Bronchus fibroblast of lung (primary cell): Measurements from ENCODE around the genes RAP1B, YEATS4, LRRC10 and MYRFL.

DNA sequence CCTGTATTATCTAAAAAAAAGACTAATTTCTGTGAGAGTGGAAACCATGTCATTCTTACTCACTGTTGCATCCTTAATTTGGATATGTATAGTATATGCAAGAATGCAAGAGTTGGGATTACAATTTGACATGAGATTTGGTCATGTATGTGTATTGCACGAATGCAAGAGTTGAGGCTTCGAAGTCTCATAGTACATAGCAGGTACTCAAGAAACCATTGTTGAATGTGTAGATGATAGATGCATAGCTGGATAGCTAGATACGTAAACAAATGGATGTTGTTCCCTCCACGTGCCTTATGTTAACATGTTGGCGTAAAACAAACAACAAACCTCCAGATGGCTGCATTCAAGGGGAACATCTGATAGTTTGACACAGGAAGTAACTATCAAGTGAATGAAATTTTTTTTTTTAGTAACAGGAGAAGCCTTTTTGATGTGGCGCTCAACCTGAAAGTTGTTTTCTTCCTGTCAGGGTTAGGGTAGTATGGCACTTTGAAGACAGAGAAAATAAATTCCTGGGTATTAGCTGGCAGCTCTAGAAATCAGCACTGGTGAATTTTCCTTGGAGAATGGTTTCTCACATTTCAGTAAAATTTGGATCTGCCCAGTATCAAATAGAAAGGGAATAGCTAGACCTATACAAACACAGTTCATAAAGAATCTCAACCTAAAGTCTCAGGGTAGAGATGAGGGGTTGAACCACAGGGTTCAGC, 19.0 kb upstream of the RAP1B start:
- RAMPAGE, long total RNA: no peak

- RAMPAGE, long total RNA: start-site peak on the plus strand at chr12:68610868-68610958, 830 and 1,122 reads in 2 replicates
Measured at GRCh38 chr12:68610308-68611077, at the start of gene RAP1B. RAP1B (plus strand) TSS chr12:68610899.

DNA sequence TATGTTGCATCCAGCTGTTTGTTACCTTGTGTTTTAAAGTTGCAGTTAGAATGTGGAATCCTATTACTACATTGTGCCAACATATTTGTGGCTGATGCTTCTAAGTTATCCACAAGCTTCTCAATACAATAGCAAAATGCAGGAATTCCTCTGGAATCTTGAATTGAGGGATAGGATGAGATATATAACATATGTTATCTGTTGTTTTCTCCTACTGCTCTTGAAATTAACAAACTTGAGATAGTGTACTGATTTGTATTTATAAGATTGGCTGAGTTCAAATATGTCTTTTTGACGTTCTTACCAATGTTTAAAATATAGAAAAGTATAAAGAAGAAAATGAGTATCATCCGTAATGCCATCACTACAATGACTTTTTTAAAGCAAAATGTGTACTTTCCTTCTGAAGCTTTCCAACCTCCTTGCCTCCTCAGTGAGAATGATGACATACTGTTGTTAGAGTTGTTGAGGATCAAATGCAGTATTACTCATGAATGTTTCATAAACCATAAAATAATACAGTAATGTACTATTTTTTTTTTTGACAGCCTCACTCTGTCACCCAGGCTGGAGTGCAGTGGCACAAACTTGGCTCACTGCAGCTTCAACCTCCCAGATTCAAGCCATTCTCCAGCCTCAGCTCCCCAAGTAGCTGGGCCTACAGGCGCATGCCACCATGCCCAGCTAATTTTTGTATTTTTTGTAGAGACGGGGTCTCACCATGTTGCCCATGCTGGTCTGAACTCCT, 6.7 kb downstream of the RAP1B start:
- RAMPAGE, long total RNA: no peak

- RAMPAGE, long total RNA: no peak
Measured at GRCh38 chr12:68805616-68806093, 2.3 kb upstream of the MDM2 start.

DNA sequence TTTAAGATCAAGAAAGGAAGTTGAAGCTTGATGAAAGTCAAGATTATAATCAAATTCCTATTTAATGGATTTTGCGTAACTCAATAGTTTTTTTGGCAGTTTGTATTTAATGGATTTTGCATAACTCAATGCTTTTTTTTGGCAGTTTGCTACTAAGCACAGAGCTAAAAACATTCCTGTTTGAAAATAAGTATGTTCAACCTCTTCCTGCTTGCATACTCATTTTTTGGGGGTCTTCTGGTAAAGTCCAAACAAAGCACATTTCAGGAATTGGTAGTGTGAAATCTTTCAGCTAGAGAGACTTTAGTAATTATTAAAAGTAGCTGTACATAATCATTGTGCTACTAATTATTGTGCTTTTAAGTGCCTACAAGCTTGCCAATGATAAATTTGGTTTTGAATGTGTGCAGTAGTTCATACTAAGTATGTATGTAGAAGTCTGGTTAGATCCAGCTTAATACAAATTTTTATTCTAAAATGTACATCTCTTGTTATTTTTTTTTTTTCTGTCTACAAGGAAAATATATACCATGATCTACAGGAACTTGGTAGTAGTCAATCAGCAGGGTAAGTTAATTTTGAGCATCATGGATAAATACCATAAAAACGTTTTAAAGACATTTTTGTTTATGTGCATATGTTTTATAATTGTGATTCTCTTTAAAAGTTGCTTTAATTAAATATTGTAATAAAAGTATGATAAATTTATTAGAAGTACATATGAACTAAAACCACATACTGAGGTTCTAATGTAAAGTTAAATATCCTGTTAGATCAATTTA, 12.0 kb downstream of the MDM2 start:
- RAMPAGE, long total RNA: no peak

DNA sequence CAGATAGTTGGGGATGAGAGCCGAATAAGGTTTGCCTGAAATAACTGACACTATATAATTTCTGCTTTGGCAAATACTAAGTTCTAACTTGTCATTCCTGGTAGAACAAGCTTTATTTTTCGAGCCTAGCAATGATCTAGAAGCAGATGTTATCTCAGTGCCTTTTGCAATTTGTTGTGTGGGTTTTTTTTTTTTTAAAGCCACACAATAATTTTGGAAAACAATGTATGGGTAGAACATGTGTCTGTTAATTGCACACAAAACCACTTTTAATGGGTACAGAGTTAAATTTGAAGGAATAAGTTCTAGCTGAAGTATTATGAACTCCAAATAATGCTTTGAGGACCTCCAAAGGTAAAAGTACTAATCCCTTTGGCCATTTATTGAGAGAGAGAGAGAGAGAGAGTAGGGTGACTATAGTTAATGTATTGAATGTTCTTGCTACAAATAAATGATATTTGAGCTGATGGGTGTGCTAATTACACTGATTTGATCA, 35.0 kb downstream of the MDM2 start:
- RAMPAGE, long total RNA: no peak

- RAMPAGE, long total RNA: no peak
Measured at GRCh38 chr12:68890580-68891360, 42.2 kb downstream of the CPM start.

DNA sequence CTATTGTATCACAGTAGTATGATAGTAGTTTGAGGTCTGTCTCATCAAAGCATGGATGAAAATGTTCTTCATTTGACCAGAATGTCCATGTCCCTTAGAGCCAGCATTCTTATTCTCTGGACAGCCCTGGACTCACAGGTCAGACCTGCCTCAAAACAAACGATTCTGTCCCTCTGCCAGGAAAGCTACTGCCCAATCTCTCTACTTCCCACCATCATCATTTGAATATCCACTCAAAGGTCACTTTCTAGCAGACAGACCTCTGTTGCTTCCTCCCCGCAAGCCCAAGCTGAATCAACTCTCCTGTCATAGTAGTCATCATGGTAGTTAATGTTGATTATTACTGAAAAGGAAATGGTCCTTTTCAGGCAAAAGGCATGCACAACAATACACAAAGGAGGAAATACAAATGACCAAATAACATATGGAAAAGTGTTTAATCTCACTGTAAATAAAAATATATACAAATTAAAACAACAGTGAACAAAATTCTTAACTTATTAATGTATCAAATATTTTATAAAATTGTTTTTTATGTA, 39.6 kb upstream of the CPM start:
- RAMPAGE, long total RNA: no peak

- RAMPAGE, long total RNA: start-site peak on the plus strand at chr12:69359741-69359771, 219 and 132 reads in 2 replicates
Measured at GRCh38 chr12:69359470-69360733, at the start of gene YEATS4. YEATS4 (plus strand) TSS chr12:69359743.

GRCh38 chr12:69431002-69431926, 38.9 kb upstream of the FRS2 start:
- RAMPAGE, long total RNA: no peak

DNA sequence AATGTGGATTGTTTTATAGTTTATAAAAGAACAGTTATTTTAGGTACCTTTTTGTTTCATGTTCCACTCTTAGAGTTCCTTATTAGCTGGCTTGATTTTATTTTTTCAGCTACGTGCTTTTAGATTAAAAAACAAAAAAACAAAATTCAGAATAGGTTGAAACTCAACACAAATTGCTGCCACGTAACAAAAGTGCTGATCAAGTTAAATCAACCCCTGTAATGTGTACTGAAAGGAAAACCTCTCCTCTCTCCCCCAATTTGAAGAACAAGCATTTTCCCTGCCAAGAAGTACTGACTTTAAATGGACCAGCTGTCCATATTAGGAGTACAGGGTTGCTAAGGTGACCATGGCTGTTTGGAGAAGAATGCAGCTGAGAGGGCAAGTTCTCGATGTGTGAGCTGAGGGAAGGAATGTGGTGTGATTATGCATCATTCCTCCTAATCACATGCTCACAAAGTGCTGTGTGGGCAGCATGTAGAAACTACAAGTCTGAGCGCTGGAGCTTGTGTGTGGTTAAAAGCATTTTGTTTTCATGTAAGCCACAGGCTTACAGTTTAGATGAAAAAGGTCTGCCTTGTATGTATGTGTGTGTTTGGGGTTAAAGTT, 50.9 kb upstream of the CCT2 start:
- RAMPAGE, long total RNA: no peak

- RAMPAGE, long total RNA: no peak
Measured at GRCh38 chr12:69610561-69611198, at the start of gene LRRC10. LRRC10 (minus strand) TSS chr12:69610907.

GRCh38 chr12:69825065-69825374, at the start of gene MYRFL:
MYRFL (plus strand) TSS chr12:69825227.
- RAMPAGE, long total RNA: no peak

- RAMPAGE, long total RNA: no peak
Measured at GRCh38 chr12:69987700-69988264, 162.8 kb downstream of the MYRFL start.

DNA sequence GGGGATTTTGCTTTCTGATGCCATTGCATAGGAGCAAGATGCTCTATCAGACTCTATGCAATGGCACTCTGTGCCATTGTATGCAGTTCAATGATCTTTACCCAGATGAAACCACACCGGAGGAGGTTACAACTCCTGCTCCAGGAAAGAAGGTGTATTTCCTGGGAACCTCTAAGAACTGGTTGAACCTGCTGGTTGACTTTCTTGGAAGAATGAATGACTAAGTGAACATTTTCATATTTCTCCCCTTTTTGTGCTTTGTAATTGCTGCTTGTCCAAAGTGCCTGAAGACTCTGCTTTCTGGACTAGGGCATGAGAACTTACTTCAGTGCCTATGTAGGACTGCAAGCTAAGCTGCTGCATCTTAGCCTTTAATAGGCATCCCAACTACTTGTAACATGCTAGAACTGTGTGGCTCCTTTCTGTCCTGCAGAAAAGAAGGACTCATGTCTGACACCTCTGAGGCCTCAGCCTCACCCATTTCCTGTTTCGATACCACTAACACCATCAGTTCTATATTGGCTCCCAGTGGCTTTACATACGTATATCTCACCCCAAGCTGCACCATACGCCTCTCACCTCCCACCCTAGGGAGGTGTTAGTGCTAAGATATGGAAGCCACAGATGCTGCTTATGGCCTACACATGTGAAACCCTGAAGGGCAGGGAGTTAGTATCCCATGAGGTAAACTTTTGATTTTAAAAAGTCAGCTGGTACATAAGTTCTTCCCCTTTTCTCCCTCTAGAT, 193.4 kb upstream of the CNOT2 start:
- RAMPAGE, long total RNA: no peak

GRCh38 chr12:70458544-70459043, 92.5 kb downstream of the KCNMB4 start:
- RAMPAGE, long total RNA: no peak

- RAMPAGE, long total RNA: no peak
Measured at GRCh38 chr12:70606071-70606378, 31.2 kb downstream of the PTPRB start.

DNA sequence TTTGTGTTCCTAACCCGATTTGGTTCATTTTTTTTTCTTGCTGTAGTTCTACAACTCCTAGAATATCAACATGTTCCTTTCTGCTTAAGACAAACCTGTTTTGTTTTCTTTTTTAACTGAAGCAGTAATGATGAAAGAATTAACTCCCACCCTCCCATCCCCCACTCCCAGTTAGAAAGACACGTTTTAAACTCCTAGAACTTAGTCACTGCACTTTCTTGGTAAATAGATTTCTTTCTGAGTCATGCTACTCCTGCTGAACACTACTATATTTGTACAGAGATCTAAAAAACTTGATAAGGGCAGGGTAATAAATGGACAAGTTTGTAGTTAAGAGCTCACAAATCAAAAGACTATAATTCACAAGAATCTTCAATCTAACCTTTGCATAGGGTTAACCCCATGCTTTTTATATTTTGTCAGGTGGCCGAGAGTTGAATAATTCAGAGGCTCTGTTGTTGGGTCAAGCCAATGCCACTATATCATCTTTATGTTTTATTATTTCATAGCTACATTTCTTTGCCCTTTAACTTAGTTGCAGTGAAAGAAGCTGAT, 119.0 kb upstream of the PTPRB start:
- RAMPAGE, long total RNA: no peak

- RAMPAGE, long total RNA: no peak
Measured at GRCh38 chr12:71161888-71162330, 4.1 kb upstream of the TSPAN8 start.

DNA sequence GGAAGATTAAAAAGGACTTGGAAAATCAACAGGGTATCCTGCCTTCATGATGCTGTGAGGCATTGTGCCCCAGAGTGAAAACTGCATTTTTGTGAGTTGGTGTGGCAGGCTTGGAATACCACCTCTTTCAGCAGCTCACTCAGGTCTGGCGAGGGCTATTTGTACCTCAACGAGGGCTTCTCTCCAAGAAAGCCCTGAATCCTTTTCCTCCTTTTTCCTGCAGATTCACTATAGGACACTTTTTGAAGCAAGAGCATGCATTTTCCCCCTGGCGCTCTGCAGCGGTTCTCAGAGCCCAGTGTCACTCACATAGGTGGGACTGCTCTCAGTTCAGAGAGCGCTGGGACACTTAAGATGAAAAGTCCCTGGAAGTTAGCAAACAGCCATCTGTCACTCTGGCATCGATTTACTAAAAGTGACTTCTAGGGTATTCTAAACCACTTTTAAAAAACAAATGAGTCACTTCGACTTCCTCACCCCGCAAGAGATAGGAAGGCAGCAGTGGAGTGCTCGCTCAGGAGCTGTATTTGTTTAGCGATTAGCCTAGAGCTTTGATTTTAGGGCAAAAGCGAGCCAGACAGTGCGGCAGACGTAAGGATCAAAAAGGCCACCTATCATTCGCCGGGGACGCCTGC, 813 bp upstream of the LGR5 start:
- RAMPAGE, long total RNA: no peak